ENCODE measurements around a stretch of chr14.

DNA sequence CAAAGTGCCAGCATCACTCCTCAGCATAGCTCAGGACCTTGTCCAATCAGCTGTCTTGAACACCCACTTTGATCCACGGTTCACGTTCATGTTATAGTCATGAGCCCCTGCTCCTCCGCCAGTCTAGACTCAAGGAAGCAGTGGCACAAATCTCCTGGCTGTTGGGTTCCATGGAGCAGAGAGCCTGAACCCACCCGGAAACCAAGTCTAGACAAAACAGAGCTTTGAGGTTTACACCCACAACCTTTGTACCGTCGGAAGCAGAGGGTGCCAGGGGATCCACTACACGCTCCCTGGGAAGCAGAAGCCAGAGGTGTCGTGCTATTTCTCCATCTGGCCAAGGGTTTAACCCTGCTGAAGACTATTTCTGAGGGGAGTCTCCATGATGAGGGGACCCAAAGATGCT is 285.1 kb downstream of the ZFP36L1 start:
- PRO-cap = no peak

- PRO-cap = no peak
These were observed 274.7 kb downstream of the ZFP36L1 start for GRCh38 chr14:68517971-68518682.

DNA sequence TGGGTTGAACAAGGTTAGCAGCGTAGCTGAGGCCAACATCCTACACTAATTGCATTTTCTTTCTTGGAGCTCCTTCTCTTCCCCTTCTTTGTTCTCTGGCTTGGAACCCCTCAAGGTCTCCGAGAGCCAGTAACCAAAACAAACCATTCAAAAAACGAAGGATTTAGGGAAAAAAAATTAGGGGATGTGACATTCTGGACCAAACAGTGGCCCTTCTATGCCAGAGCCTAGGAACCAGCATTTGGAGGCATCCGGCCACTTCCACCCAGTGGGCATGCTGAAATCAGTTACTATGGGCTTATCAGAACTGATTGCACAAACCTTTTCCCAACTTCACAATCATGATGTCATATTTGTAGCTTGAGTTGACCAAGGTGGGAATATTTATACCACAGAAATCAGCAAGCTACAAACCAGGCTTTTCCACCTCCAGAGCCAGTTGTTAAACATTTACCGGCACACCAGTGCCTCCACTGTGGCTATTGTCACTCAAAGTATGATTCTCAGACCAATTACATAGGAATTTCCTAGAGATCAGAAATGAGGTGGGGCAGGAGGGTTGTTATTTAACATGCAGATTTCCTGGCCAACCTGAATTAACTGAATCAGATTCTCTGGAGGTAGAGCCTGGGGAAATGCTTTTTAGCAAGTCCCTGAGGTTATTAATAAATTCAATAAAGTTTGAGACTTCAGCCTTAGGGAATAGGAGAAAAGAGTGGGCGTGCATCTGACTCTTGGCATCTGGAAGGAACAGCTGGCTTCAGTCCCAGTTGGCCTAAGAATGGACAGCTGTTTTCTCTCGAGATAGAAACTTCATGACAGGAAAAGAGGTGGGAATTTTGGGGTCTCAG is 273.9 kb downstream of the ZFP36L1 start:
- PRO-cap = no peak

- PRO-cap = unidirectional peak, minus-strand start at chr14:68535492
These were observed 257.5 kb downstream of the ZFP36L1 start for GRCh38 chr14:68535208-68535876.

DNA sequence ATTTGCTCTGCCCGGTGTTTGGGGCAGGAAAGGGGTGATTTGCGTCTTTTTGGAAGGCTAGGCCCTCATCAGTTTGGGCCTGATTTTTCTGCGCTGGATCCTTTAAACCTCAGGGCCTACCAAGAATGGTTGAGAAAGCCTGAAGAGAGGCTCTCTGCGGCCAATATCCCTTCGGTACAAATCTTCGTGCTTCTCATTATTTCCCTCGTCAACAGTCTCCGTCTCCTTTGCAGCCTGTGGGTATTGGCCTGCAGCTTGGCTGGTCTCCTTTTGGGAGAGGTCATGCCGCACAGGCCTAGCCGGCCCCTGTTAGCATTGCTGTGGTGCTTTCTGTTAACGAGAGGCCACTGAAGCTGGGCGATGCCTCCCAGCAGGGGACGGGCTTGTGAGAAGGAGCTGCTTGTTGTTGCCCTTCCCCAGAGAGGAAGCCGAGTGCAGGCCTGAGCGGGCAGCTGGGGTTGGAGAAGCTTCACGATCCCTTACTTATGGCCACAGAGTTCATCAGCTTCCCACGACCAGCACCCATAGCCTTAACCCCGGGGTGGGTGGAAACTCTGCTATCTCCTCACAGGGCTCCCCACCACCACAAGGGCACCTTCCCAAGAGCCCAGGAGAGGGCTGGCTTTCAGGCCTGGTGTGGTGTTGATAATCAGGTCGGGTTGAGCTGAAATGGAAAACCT is 228.6 kb downstream of the ZFP36L1 start:
- PRO-cap = no peak

GRCh38 chr14:68693138-68693979 is 99.5 kb downstream of the ZFP36L1 start:
- PRO-cap = no peak

GRCh38 chr14:68695281-68696118 is 97.4 kb downstream of the ZFP36L1 start:
- PRO-cap = no peak

DNA sequence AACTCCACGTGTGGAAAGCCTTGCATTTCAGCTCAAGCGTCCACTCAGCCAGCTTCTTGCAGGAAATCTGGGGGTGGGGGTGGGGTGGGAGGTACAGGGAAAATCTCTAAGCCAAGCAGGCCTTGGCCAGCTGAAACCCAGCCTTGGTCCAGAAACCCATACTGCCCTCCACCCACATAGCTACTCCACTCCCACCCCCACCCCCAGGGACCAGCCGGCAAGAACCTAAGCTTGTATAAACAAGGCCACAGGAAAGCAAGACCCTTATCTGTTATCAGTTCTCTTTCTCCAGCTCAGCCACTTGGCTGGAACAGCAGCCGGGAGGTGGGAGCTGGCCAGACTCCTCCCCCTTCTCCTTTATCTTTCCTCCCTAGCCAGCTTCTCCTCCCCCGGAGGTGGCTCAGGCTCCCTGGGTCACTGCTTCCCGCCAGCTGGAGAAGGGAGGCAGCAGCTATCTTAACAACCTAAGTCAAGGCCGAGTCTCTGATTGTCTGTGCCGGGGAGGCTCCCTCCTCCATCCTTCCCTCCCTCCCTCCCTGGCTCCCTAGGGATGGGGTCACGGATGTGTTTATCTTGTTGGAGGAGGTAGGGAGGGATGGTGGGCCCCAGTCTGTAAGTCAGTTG is 30.0 kb downstream of the ZFP36L1 start:
- PRO-cap = no peak

DNA sequence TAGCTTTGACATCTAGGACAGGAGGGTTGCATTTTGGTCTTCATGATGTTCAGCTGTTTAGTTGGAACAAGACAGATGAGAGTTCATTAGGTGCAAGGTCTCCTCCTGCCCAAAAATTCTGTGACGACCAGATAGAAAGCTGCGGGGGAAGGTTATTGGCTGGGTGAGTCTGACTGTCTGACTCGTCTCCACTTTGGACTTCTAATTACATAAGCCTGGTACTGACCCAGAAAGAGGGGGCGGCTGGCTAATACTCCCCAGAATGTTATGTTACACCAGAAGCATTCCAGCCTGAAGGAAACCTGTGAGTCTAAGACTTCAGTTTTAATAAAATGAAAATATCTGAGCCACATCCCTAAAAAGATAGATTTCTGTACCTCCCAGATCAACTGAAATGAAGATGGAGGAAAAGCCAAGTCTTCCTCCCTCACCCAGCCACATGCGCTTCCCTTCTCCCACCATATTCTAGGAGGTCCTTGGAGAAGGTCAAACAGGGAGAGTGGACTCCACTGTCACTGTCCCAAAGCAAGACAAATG is 29.3 kb downstream of the ZFP36L1 start:
- PRO-cap = no peak

GRCh38 chr14:68790032-68790545 is 2.8 kb downstream of the ZFP36L1 start:
- PRO-cap = bidirectional peak, plus-strand start at chr14:68790051, minus-strand start at chr14:68789856

- PRO-cap = bidirectional peak, plus-strand start at chr14:68790694, minus-strand start at chr14:68790638
These were observed 2.1 kb downstream of the ZFP36L1 start for GRCh38 chr14:68790546-68791484.

DNA sequence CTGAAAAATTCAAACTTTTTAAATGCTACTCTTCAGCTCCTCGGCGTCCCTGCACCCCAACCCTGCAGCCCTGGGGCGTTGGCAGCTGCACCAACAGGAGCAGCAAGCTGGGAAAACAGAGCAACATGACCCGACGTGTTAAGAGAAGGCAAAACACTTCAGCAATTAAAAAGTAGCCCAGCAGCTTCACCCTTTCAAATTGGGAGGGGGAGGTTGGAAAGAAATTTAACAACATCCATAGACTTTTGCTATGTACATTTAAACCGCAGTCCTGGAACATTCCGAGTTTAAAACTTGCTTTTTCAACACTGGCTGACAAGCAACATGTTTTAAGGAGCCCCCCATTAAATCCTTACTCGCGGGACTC is 1.1 kb downstream of the ZFP36L1 start:
- PRO-cap = no peak

GRCh38 chr14:68880313-68880757 is 87.5 kb upstream of the ZFP36L1 start:
- PRO-cap = no peak

DNA sequence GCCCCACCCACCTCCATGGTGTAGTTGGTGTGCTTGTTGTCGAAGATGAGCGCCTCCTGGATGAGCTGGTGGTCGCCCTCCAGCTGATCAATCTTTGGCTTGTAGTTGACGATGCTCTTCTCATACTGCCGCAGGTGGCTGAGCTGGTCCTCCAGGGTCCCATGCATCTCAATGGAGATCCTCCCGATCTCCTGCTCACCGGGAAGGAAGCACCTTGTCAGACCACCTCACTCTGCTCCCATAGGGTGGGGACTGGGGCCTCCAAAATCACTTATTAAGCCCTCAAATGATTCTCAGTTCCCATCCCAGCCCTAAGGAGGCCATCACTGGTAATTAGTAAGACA is 87.9 kb upstream of the ZFP36L1 start:
- PRO-cap = no peak

DNA sequence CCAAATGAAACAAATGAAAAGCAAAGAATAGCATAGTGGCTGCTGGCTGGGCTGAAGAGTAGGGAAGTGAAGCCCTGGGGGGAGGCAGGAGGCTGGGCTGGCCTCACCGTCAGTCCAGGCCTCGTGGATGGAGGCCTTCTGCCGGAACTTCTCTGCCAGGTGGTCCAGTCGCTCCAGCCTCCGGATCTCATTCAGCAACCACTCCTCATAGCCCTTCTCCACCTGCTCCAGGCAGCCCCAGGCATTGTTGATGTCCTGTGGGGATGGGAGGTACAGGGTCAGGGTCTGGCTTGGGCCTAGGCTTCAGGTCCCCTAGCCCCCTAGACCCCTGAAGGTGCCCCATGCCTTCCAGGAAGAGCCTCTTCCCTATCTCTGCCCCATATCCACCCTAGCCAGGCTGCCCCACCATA is 89.1 kb downstream of the ACTN1 start:
- PRO-cap = no peak

DNA sequence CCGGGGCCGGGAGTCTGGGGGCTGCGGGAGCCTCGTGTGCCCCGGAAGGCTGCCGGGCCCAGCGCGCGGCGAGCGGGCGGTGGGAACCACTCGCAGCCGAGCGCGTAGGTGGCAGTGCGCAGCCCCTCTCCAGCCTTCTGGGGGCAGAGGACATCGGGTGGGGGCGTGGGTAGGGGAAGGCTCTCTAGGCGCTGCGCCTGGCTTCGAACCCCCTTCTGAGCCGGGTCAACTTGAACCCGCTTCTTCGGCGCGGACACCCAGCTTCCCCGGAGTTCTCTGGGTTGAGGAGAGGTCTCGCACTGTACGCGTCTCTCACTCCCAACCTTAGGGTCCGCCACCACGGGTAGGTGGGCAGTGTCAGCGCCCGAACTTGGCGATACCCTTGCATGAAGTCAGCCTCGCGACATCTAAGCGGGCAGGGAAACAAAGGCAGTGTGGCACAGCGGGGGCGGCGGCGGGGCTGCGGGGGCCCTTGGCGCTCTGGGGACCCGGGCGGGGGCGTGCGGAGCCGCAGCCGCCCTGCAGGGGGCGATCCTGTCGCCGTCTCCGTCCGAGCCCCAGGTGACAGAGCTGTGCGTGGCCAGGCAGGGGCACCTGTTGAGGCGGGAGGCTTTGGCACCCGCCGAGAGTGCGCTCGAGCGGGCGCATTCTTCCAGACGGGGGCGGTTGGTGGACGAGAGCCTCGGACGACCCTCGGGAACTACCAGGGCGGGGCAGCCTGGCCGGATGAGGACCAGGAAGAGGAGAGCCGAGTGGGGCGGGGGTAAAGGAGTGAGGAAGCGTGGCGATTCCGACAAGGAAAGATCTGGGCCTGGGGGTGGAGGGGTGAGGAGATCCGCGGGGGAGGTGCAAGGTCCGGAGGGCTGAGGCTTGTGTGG is 1.1 kb downstream of the GALNT16 start:
- PRO-cap = unidirectional peak, minus-strand start at position 139 of the sequence; bidirectional peak, plus-strand start at position 560 of the sequence, minus-strand start at position 394 of the sequence

DNA sequence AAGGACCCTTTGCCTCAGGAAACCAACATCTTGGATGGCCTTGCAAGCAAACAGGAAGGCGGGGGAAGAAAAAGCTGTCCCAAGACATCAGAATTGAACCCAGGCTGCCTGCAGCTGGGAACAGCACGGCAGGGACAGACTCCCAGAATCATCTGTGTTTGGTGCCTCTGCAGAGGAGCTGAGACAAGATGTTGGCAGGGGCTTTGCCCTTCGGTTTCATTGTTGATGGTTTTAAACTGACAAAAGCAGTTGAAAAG is 30.3 kb downstream of the GALNT16 start:
- PRO-cap = no peak

- PRO-cap = no peak
These were observed 43.2 kb downstream of the ERH start for GRCh38 chr14:69354865-69355308.

GRCh38 chr14:69573552-69574079 is 1.1 kb downstream of the CCDC177 start:
- PRO-cap = no peak

DNA sequence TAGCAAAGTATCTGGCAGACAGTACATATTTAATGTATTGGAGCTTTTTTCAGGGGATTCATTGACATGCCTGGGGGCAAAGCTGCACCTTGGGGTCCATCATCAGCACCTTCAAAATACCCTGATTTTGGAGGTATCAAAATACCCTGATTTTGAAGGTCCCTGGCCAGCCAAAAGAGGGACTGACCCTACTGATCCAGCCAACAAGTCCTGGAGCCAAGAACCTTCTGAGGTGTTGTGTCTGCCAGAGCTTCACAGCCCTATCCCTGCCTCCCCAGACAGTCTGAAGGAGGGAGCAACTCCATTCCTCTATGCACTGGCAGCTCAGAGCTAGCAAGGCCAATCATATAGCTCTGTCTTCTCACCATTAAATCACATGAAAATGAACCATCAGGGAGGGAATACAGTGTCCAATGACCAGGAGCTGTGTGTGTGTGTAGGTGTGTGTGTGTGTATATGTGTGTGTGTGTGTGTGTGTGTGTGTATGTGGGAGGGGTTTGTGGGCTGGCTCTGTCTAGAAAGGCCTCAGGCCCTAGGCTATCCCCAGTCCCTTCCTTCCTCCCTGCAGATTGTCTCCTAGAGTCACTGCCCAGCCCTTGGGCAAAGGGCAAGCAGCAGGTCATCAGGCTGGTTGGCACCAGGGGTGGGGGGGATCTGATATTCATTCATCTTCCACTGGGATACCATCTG is 5.8 kb upstream of the SUSD6 start:
- PRO-cap = no peak

All from anterior vena cava (tissue), 1 donor.